ENCODE data around the genes NEGR1, LRRC53 and RABGGTB.

GRCh38 chr1:68358489-68358861 lies 91.3 kb downstream of the RPE65 start:
- PRO-cap: no peak

DNA sequence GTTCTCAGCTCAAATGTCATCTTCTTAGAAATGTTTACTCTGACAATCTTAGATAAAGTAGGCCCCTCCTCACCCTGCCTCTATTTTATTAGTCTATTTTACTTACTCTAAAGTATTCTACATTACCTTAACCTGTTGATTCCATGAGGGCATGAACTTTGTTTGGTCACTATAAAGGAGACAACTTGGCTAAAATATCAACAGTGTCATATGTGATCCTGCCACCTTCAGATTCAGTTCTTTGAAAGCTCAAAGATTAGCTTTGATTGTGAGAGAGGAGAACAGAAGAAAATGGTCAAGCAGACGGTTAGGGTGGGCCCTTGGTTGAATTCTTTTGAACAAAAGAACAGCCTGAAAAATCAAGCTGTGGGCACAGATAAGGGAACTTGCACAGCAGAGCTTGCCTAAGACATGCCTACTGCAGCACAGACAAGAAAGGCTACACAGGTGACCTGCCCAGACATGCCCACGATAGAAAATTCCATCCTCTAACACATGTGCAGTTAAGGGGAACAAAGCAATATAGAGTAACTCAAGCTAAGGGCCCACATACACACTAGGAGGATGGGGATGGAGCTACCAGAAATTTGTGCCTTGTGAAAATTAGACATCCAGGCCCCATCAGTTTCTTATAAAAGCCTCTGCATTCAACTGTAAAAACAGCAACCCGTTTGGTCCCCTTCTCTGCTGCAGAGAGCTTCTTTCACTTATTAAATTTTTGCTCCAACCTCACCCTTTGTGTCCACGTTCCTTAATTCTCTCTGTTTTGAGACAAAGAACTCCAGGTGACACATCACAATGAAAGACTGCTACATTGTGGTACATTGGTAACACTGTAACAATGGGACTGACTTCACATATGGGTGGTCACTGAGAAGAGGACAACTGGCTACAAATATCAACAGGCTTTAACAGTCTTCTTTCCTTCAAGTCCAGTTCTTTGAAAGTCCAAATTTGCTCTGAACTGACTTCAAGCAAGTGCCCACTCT lies 512.4 kb upstream of the LRRC7 start:
- PRO-cap: no peak

DNA sequence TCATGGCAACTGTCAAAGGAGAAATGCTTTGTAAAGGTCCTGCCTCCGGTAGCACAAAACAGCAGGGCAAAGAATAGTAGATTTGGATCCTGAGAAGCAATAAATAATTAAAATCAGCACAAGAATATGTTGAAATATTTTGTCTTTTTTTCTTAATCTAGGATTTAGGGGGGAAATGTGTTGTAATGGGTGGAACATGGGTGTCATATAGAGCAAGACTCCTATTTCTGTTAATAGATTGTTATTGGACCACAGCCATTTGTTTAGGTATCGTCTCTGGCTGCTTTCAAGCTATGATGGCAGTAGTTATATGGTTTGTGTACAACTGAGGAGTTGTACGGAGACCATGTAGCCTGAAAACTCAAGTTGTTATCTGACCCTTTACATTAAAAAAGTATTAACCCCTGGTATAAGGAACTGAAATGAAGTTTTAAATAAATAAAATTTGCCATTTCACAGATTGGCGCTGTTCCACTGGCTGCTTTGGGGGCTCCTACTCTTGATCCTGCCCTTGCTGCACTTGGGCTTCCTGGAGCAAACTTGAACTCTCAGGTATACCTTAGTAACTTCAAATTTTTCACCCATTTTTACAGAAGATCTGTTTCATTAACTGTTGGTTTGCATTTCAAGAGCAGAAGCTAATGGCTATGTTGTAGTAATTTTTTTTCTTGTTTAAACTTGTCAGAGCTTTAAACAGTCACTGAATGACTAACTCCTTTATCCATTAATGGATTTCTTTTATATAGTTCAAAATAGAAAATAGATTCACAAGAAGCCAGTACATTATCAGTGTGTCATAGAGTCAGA lies 13.3 kb downstream of the SRSF11 start:
- PRO-cap: no peak

- PRO-cap: no peak
These were observed 16.2 kb downstream of the SRSF11 start for GRCh38 chr1:70237279-70237962.

DNA sequence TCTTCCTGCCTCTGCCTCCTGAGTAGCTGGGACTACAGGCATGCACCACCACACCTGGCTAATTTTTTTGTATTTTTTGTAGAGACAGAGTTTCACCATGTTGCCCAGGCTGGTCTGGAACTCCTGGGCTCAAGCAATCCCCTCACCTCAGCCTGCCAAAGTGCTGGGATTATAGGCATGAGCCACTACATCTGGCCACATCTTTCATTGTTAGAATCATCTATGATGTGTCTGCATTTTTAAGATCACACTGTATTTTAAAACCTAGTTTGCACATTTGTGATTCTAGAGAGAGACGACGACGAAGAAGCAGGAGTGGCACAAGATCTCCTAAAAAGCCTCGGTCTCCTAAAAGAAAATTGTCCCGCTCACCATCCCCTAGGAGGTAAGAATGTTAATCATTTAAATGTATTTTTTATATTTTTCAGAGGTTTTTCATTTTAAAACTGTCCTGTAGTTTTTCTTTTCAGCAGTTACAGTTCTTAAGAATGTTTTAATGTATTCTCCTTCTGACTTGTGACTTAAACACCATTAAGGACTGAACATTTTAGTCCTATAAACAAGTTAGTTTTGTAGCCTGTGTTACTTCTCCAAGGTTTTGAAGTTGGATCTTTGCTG lies 28.6 kb downstream of the SRSF11 start:
- PRO-cap: no peak

- PRO-cap: no peak
These were observed 49.8 kb downstream of the CTH start for GRCh38 chr1:70460923-70461300.

DNA sequence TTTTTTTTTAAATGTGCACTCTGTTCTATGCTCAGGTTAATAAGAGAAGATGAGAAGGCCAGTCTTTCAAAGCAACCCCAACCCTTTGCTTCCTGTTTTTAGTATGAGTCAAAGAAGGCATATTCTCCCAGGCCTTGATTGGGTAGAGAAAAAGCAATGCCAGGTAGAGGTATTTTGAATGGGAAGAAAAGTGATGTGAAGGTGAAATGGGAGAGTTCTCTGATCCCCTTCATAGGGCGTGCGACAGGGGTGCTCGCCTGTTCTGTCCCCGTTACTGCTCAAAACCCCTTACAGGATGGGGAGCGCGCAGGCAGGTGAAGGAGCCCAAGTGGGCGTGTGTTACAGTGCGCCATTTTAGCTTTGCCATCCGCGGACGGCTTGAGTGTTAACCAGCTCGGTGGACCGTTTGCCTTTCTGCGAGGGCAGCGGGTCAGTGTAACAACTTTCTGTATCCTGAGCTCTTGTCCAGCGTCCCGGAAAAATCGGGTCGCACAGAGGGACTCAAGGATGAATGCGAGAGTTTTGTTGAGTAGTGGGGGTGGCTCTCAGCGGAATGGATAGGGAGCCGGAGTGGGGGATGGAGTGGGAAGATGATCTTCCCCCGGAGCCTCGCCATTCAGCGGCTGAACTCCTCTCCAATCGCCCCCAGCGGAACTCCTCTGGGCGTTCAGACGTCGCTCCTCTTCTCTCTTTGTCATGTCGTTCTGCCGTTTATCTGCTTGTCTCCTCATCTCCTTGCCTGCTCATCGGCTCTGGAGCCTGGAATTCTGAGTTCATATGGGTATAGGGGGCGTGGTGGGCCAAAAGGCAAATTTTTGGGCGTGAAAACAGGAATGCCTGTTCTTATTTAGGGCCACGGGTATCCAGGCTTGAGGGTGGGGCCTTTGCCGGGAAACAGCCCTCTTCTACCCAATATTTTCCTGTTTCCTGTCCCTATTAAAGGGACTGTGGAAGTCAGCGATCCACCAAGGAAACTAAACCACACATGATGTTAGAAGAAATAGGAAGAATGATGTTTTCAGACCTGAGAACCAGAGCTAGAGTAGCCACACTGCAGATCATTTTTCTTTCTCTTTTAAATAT lies 295.4 kb downstream of the CTH start:
- PRO-cap: no peak

GRCh38 chr1:71054134-71054896 lies 6.7 kb upstream of the PTGER3 start:
- PRO-cap: no peak

DNA sequence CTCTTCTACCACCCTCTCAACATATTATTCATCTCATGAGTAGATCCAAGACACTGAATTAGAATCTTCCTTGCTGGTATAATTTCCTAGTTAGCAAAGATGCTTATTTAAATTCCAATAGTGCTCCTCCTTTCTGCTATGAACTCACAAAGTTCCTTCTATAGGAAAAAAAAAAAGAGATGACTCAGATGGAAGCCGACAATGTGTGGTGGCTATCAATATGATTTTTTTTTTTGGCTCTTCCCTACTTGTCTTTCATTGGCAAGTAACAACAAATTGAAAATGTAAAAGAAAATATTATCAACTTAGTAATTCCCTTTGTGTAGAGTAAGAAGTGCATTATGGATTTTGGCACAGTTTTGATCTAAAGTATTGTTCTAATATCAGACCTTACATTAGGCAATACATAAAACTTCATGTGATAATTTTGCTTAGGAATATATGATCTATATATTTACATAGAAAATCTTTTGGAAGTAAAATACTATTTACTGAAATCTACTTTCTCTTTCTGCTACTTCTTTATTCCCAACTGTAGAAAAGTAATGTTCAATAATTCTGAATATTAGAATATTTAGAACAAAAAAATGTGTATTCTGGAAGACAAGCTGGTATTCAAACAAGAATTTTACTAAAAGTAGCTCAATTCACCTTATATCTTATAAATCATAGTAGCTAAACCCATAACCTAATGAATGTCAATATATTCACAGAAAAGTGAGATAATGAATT lies 355.7 kb downstream of the NEGR1 start:
- PRO-cap: no peak

DNA sequence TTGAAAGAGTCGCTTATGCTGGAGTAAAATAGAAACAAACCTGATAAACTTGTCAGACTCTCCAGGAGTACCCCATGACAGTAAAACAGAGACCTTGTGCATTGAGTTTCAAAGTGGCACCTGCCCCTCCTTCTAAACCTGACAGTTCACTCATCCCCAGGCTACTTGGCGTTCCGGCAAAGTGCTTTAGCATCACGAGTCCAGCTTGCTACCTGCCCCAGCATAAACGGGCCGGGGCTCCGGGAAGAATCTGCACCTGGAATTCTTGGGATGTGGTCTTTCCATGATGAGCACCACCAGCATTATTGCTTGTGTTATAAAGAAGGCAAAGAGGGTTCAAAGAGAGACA lies 441 bp downstream of the NEGR1 start:
- PRO-cap: no peak

DNA sequence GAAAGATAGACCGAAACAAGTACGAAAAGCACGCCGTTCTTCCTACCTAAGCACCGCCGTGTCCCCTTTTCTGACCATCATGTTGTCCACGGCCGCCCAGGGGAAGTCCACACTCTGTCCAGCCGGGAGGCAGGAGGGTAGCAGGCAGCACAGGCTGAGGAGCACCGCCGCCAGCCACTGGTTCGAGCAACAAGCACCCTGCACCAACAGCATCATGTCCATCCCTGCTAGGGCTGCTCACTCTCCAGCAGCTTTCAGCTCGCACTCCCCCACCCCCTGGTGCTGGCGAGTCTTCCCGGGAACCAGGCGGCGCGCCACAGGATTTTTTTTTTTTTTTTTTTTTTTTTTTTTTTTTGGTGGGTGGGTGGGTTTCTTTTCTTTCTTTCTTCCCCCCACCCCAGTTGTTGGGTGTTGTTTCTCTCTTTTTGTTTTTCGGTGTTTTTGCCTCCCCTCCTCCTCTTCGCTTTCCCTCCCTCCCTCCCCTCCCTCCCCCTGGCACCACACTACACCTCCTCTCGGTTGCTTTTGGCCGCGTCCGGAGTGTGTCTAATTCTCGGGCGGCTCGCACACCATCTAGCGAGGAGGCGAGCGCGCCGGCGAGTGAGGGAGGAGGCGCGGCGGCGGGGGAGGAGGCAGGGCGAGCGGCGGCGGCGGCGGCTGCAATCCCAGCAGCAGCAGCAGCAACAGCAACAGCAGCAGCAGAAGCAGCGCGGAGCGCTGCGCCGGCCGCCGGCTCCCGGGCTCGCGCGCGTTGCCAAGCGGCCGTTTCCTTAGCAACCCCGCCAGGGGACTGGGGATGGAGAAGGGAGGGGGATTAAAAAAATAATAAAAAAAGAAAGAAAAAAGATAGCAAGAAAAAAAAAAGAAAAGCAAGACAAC lies at the start of gene NEGR1:
Gene NEGR1 (minus strand): TSS at position 267 of the 879 bp plus-strand sequence.
- PRO-cap: no peak

DNA sequence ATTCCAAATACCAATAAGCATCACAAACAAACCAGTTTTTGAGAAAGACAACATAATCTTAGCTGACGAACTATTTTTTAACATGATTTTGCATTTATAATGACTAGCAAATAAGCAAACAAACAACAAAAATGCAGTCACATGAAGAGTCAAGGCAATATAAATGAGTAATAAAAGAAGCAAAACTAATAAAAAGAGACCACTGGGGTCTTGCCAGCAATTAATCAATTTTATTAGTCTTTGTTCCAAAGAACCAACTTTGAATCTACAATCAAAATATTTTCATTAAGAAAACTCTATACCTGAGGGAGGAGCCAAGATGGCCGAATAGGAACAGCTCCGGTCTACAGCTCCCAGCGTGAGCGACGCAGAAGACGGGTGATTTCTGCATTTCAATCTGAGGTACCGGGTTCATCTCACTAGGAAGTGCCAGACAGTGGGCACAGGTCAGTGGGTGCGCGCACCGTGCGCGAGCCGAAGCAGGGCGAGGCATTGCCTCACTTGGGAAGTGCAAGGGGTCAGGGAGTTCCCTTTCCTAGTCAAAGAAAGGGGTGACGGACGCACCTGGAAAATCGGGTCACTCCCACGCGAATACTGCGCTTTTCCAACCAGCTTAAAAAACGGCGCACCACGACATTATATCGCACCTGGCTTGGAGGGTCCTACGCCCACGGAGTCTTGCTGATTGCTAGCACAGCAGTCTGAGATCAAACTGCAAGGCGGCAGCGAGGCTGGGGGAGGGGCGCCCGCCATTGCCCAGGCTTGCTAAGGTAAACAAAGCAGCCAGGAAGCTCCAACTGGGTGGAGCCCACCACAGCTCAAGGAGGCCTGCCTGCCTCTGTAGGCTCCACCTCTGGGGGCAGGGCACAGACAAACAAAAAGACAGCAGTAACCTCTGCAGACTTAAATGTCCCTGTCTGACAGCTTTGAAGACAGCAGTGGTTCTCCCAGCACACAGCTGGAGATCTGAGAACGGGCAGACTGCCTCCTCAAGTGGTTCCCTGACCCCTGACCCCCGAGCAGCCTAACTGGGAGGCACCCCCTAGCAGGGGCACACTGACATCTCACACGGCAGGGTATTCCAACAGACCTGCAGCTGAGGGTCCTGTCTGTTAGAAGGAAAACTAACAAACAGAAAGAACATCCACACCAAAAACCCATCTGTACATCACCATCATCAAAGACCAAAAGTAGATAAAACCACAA lies 616.5 kb upstream of the NEGR1 start:
- PRO-cap: no peak

DNA sequence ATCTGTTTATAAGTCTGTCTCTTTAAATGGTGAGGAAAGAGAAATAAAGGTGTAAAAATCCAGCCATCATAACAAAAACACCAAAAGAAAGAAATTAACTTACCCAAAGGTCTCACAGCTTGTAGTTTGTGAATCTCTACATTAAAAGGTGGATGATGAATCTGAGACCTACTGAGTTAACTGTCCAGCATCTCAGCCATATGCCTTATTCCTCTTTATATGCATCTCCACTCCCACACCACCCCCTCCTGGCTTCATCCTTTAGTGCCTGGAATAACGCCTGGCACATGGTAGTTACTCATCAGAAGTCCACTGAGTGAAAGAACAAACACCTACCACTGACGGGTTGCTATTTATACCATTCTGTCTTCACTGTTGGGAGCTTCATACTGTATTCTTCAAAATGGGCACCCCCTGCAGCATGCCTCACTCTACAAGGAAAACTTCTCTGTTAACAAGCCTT lies at the start of gene LRRC53:
Gene LRRC53 (minus strand): TSS at position 189 of the 463 bp plus-strand sequence.
- PRO-cap: no peak

GRCh38 chr1:75136042-75137234 lies 2.2 kb downstream of the LHX8 start:
- PRO-cap: no peak

DNA sequence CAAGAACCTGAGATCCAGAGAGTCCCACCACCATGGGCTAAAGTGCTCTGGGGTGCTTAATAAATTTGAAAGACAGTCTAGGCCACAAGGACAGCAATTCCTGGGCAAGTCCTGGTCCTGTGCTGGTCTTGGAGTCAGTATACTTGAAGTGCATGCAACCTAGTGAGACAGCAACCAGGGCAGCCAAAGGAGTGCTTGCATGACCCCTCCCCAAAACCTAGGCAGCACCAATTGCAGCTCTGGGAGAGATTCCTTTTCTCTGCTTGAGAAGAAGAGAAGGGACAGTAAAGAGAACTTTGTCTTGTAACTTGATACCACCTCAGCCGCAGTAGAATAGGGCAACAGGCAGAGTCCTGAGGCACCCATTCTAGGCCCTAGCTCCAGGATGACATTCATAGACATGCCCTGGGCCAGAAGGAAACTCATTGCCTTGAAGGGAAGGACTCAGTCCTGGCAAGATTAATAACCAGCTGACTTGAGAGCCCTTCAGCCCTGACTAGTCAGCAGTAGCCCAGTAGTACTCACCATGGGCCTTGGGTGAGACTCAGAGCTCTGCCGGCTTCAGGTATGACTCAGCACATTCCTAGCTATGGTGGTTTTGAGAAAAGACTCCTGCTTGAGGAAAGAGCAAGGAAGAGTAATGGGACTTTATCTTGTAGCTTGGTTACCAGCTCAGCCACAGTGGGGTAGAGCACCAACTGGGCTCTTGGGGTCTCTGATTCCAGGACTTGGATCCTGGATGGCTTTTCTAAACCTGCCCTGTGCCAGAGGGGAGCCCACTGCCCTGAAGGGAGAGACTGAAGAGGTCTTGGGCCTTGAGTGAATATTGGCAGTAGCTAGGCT lies 51.8 kb upstream of the ACADM start:
- PRO-cap: no peak

DNA sequence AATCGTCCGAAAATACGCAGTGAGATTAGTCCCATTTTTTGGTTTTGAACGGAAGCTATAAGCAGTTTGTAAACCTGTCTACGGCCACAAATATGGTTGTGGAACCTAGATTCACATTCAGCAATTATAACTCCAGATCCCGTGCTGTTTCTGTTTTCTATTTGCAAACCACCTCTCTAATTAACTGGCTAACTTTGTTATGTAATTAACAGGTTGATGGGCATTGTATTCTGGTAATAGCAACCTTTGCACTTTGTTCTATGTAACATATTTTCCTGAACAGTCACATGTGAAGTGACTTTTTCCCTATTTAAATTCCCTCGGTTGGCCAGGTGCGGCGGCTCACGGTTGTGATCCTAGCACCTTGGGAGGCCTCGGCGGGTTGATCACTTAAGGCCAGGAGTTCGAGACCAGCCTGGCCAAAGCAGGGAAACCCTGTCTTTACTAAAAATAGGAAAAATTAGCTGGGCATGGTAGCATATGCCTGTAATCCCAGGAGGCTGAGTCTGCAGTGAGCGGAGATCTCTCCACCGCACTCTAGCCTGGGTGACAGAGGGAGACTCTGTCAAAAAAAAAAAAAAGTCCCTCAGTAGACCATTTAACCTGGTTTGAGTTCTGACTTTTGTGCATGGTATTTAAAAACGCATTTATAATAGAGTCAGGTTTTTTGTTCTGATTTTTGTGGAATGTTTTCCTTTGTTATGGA lies 1.4 kb downstream of the ACADM start:
- PRO-cap: no peak

GRCh38 chr1:75785933-75786946 lies at the start of gene RABGGTB:
TSS of gene RABGGTB (plus strand) at chr1:75786256.
- PRO-cap: no peak

DNA sequence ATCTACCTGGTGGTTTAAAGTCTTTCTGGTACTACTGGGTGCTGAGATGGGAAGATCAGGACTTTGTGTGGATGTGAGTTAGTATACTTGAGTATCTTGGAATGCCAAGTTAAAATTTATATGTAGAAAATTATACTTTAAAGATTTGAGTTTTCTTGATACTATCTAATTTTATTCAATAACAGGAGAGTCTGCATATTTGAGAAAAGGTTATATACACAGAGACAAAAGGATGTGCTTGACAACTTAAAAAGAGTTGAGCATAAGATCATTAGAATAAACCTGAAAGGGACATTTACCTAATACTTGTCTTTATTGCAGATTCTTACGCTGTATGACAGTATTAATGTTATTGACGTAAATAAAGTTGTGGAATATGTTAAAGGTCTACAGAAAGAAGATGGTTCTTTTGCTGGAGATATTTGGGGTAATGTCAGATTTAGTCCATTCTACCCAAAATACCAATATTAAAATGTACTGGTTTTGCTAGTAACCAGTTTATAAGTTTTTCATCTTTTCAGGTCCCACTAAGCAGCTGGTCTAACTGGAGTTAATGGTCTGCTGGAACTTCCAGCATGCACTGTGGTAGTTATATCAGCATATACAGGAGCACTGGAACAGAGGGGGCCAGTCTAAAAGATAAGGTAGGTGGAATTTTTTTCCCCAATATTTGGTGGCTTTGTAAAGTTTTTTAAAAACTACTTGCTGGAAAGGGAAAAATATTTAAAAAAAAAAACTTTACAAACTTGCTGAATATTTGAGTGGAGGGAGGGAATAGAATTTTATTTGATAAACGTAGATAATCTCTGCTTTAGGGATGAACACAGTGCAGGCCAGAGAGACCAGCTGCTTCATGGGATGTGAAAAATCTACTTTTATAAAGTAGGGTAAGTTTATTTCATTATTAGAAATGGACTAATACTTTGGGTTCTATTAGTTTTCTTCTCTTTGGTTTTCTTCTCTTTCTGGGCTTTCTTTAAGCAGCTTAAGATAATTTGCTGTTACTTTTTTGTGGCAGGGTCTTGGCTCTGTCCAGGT lies 3.9 kb downstream of the RABGGTB start:
- PRO-cap: no peak

DNA sequence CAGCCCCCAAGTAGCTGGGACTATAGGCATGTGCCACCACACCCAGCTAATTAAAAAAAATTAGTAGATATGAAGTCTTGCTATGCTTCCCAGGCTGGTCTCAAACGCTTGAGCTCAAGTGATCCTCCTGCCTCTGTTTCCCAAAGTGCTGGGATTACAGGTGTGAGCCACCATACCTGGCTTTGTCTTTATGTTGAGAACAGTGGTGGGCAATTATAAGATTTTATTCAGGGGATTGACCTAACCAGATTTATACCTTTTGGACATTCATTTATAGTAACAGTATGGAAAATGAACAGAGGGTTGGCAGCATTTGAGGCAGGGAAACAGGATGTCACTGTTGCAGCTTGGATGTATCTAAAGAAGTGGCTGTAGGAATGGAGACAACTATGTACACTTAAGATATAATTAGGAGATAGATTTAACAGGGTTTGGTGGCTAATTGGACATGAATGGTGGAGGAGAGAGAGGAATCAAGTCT lies 123.6 kb downstream of the ST6GALNAC3 start:
- PRO-cap: no peak

- PRO-cap: no peak
These were observed 255.5 kb upstream of the ST6GALNAC5 start for GRCh38 chr1:76611798-76612094.